NALM6 (cell line): ENCODE results near the genes CYS1 and E2F6.

DNA sequence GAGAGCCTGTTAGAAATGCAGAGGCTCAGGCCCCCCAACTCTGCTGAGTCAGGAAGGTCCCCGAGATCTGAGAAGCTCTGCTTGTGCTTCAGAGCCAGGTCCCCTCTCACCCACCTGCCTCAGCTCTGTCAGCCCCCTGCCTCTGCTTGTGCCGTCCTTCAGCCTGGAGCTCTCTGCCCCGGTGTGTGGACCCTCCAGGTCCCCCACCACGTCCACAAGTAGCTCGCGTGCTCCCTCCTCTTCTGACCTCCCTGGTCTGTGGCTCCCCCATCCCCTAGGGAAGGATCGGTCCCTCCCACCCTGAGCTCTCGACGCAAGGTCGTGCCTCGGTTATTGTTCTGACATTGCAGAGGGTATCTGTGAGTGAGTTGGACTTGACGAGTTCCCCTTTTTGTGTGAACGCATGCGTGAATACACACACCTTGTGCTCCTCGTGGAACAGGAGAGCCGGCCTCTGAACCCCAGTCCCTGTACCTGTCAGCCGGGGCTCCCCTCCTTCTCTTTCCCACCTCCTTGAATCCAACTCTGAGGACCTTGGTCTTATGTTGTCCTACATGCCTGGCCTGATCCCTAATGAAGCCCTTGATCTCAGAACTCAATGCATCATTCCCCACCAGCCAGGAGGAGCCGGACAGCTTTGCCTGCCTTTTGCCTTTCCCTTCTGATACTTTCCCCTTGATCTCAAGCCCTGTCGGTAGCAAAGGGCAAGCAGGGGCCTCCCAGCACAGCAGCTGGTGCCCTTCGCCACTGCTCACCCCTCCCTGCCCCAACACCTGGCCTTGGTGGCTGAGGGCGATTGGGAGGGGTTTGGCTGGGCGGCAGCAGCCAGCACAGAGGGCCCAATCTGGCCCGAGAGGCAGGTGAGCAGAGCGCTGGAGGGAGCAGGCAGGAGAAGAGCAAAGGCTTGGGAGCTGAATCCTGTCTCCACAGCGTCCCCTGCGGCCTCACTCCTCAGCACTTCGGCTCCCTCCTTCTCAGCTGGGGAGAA is 75.3 kb upstream of the TAF1B start:
- PRO-cap, result bidirectional peak, plus-strand start at position 416 of the sequence, minus-strand start at position 260 of the sequence

GRCh38 chr2:9952870-9953635 is 1.6 kb downstream of the GRHL1 start:
- PRO-cap, result no peak

DNA sequence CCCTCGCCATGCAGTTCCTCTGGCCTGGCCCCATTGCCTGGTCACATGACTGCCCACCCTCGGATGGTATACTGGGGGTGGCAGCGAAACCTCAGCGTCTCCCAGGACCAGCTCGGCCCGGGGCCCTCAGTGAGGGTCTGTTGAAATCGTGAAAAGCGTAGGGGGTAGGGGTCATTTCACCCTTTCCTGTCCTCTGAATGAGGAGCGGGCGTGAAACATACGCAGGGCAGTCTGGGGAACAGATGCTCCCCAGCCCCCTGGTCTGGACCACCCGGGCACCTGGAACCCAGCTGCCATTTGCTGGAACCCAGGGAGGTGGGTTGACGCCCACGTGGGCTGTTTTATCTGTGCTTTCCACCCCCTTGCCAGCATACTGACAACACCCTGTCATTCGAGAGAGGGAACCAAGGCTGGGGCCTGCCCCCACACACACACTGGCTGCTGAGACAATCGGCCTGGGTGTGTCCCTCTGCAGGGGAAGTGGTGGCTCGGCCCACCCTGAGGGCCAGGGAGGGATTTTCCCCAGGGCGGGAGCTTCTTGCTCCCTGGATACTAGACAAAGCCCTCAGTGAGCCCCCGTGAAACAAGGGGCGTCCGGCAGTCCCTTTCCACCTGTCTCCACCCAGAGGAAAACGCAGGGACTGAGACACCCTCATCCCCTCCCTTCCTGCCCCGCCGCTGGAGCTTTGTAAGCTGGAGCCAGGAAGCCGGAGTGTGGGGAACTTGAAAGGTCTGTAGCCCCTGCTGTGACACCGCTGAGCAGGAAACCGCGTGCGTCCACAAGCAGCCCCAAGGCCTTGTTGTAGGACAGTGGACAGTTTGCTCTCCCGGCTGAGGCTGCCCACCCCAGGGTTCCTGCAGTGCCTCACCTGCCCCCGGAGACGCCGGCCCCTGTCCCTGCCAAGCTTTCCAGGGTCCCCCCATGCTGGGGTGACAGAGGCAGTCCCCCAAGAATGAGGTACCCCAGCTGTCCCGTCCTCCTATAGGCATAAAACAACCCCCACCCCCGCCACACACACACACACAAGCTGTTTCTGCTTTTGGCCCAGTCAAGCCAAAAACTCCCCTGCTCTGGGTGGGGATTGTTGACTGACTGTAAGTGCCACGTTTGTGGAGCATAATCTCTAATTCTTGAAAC is 14.2 kb upstream of the KLF11 start:
- PRO-cap, result no peak

DNA sequence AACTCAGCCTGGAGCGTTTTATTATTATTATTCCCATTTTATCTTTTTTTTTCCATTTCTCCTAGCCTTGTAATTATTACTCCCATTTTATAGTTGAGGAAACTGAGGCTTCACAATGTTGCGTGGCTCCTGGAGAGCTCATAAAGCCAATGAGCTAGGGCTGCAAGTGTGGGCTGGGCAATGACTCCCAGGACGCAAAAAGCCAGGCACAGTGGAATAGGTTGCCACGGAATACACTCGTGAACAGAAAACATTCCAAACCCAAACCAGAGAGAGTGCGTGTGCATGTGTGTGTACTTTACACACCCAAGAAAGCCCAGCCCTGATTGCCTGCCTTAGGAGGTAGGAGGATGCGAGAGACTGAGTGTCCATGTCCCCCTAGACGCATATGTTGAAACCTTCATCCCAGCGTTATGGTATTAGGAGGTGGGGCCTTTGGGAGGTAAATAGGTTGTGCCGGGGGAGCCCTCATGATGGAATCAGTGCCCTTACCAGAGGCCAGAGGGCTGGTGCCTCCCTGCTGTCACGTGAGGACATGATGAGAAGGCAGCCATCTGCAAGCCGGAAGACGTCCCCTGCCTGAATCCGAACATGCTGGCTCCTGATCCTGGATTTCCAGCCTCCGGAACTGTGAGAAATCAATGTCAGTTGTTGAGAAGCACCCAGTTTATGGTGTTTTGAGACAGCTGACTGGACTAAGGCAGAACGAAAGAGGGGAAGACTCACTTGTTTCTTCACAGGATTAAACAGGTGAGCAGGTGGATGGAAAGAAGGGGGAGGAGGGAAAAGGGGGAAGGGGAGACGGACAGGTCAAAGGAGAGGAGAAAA is 13.2 kb upstream of the KLF11 start:
- PRO-cap, result no peak

- PRO-cap, result no peak
Observed at GRCh38 chr2:10079859-10080428, at the start of gene CYS1. Gene CYS1 (minus strand): TSS chr2:10080411.

- PRO-cap, result no peak
Observed at GRCh38 chr2:10497629-10498328, 49.7 kb upstream of the ODC1 start.

DNA sequence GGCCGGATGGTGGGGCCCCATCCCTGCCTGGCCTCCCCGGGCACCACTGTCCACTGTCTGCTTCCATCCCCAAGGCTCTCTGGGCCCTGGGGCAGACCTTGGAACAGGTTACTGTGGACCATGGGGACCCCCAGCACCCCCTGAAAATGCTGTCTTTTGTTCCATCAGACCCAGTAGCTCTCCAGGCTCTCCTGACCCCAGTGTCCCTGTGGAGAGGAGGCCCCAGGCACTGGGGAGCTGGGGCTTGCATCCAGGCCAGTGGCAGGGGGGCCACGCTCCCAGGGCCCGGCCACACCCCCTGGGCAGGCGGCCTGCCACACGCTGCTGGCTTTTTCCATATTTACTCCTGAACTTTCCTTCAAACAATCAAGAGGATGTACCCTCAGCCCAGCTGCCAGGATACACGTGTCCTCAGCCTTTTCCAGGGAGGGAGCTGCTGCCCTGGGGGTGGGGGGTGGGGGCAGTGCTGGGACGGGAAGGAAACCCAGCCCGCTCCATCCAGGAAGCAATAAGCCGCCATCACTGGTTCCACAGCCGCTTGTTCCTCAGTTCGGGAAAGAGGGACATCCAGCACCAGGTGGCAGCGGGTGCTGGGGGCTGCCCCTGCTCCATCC is 102.3 kb upstream of the ODC1 start:
- PRO-cap, result no peak

GRCh38 chr2:10584672-10585425 is 104.9 kb downstream of the NOL10 start:
- PRO-cap, result no peak

DNA sequence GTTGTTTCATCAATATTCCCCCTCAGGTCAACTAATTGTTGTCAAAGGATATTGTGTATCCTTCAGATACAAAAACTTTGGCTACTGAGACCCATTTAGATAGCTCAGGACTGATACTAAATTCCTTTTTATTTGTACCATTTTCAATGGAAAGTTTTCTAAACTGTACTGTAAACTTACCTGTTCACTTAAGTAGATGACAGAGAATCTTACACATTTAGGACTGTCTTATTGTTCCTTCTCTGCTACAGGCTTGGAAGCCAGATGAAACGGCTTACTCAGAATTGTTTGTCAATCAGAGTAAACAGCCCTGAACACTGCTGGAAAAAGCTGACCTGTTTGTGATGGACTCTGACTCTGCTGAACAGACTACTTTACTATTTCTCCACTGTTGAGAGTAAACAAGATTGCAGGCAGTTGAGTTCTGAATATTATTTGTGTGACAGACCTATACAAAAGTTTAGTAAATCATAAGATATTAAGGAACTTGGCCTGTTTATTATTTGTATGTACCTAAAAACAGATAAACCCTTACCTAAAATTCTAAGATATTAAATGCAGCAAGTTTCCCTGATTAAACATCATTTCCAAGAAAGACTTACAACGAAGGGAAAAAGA is 99.1 kb downstream of the NOL10 start:
- PRO-cap, result no peak

GRCh38 chr2:10843986-10844749 is 31.6 kb upstream of the PDIA6 start:
- PRO-cap, result no peak

DNA sequence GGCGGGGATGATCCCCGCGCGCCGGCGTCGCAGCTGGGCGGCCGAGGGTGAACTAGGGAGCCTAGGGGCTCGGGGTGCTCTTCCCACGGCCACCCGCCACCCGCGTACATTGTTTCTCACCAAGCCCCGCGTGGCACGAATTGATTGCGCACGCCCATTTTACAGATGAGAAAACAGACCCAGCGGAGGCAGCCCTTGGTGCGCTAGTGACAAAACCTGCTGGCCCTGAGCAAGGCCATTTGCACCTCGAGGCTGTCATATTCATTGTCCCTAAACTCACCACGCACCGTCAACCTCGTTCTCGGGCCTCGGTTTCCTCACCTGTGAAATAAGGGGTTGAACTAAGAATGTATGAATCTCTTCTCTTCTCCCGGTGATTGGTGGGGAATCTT is 505 bp downstream of the SLC66A3 start:
- PRO-cap, result unidirectional peak, minus-strand start at position 118 of the sequence

- PRO-cap, result no peak
Observed at GRCh38 chr2:11201232-11201642, 46.0 kb downstream of the SLC66A3 start.

DNA sequence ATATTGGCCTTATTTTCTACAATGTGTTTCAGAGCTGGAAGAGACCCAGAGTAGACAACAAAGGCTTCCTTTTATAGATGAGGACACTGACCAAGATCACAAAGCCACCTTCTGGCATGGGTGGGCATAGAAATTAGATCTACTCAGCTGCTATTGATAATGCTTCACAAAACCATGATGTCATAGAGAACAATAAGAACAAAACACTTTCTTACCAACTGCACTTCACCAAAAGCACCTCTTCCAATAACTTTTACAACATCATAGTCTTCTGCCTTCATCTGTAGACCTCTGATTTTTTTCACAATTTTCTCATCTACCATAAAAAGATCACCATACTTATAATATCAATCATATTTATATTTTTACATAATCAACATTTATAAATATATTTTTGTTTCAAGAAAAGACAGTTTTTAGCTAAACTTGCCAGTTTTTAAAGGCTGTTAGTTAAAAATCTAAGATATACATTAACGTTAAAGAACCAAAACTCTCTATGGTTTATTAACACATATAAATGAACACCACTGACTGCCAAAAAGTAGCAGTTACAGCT is 58.0 kb downstream of the ROCK2 start:
- PRO-cap, result no peak

DNA sequence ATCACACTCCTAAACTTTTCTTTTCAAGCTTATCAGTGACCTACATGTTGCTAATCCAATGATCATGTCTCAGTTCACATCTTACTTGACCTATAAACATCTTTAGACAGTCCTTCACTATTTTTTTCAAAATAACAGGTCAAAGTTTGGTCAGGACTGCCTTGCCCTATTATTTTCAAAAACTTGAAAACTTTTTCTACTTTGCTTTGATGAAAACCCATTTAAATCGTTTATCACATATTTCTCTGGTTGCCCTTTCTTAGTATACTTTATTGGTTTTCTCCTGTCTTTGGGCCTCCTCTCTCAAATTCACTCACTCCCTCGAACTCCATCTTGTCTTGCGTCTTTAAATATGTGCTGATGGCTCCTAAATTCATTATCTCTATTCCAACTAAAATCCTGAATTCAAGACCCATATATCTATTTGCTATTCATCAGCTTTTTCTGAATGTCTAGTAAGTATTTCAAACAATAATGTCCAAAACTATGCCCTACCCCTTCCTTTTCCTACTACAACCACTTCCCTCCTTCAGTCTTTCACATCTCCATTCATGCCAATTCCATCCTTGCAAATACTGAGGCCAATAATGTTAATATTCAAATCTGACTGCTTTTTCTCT is 40.5 kb downstream of the ROCK2 start:
- PRO-cap, result no peak

DNA sequence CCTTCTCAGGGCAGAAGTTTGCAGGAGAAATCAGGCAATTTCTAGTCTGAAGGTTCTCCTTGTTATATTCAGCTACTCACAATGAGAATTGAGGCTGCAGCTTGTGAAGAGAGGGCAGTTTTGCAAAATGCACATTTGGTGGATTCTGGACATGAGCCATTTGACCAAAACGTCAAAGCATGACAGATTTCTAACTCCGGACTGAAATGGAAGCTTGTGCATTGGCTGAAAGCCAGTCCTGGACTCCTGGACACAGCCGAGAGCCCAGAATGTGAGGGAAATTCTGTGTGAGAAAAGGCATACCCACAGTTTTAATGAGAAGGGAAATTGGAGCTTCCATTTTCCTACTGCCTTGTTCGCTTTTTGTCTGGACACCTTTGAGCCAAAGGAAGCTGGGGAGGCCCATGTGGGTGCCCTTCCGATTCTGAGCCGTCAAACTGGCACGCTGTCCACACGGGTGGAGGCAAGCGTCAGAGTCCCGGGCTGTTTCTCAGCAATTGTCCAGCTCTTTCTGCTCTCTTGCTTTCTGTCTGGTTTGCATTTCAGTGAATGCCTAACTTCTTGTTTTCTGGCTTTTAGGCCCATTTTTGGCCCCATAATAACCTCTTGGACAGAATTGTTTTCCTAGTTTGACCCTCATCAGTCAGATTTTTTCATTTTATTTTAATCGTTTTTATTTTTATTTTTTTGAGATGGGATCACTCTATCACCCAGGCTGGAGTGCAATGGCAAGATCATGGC is 23.8 kb upstream of the ROCK2 start:
- PRO-cap, result no peak

DNA sequence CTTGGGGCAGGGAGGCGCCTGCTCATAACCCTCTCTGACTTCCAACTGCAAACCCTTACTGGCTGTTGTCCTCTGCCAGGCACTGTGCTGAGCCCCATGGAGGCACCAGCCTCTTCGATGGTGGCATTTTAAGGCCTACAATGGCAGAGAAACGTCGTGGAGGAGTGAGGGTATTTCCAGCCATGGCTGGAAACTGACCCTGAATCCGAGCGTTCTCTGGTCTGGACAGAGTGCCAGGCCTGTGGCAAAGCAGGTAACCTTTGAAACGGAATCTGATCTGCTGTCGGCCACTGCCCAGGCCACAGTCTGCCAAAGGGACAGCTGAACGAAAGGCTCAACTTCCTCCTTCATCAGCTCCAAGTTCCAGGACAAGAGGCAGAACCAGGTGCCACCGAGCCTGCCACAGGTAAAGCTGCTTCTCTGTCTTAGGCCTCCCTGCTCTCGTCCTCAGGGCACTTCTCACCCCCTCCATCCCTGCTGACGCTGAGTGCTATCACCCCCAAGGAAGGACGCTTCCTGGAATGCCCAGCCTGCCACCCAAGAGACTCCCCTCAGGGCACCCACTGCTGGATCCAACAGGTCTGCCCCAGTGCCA is 27.1 kb upstream of the ROCK2 start:
- PRO-cap, result no peak

DNA sequence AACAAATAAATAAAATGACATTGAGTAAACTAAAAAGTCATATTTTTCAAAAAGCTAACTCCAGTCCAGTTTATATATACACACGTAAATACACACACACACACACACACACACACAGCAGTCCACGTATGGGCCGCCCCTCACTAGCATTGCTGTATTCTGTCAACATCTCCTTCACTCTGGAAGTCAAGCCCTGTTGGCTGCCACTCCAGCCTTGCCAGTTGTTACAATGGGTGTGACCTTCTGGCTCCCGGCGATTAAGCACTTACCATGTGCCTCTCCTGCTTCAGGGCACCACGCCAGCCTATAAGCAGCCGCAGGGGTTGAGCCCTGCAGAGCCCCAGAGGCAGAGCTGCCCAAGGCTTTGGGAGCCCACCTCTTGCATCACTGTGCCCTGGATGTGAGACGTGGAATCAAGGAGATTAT is 54.2 kb upstream of the ROCK2 start:
- PRO-cap, result no peak

DNA sequence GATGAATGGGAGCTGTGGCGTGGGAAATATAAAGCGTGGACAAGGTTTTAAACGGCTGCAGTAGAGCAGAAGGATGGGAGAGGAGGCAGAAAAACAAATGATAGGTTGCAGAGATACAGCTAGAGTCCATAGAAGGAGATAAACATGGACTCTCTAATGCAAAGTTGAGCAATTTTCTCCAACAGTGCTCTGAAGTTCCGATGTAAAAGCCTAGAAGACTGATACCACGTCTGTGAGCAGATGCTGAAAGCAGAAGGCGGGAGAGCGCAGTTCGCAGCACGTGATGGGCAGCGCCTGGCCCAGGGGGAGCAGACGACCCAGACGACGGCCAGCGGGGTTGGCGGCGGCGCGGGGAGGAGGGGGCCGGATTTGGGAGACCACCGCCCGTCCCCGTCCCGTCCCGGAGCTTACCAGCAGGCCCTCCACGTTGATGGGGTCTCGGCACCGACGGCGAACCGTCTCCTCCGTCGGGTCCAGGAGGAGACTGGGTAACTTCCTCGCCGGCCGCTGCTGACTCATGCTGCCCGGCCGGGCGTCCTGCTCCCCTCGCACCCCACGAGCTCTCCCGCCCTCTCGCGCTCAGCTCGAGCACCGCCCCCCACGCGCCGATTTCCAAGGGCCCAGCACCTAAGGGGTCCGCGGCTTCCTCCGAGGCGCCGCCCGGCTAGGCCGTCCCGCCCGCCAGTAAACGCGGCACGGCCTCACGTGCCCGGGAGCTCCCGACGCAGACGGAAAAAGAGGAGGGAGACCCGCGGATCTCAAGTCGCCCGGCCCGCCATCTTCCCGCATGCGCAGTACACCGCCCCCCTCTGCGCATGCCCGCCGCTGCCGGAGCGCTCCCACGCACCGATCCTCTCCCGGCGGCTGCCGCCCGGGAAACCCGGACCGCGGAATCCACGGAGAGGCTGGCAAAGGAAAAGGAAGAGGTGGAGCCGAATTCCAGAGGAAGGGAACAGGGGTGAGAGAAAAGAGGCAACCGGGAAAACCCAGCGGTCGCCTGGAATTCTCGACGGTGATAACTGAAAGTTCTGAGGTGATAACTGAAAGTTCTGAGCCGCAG is at the start of gene E2F6:
TSS of gene E2F6 (minus strand) at position 801 of the 1,060 bp plus-strand sequence.
- PRO-cap, result unidirectional peak, plus-strand start at position 58 of the sequence; bidirectional peak, plus-strand start at position 942 of the sequence, minus-strand start at position 798 of the sequence

- PRO-cap, result no peak
Observed at GRCh38 chr2:11483966-11484560, 18.1 kb upstream of the E2F6 start.

DNA sequence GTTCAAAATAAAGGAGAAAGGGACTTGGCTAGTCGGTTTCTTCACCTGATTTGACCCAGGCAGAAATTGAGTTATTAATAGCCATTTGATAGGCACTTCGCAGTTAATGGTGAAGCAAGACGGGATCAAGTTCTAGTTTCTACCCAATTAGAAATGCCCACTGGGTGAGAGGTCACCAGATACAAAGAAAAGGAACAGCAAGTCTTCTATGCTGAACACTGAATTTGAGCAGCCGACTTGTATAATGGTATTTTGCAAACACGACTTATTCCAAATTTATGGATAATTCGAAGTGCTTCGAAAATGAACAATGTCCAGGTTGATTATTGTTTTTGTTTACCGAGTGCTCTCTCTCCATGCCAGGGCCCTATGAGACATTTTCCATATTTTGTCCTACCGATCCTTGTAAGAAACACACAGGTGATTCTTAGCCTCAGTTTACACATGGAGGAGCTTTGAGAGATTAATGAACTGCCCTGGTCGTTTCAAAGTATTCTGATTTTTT is 18.8 kb upstream of the NTSR2 start:
- PRO-cap, result no peak